Upper lobe of left lung (tissue), 5 donors: ENCODE measurements around a stretch of chr6.

DNA sequence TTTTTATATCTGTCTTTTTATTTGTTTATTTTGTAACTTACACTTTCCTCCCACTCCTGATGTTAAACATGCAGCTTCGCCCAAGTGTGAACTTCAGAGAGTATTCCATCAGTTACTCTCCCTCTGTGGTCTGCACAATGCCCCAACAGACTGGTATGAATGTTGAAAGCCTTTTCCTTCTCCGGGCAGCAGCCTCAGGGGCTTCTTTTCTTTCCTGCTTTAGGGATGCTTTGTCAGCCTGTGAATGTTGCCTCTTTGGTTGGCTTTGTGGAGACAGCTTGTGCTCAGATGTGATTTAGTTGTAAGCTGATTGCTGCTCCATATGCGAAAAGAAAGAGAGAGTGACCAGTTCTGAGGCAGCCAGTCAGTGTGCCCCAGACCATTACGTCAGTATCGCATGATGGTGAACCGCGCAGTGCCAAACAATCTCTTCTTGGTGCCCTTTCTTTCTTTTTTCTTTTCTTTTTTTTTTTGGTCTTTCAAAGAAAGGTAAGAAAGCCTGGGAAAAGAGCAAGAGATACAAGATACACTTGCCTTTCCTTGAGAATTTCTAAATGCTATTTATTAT, 44.1 kb downstream of the SMPDL3A start:
- PRO-cap, 2 experiments = no peak in any of the 2 experiments
- RAMPAGE, long total RNA, 4 experiments = no peak in any of the 4 experiments

DNA sequence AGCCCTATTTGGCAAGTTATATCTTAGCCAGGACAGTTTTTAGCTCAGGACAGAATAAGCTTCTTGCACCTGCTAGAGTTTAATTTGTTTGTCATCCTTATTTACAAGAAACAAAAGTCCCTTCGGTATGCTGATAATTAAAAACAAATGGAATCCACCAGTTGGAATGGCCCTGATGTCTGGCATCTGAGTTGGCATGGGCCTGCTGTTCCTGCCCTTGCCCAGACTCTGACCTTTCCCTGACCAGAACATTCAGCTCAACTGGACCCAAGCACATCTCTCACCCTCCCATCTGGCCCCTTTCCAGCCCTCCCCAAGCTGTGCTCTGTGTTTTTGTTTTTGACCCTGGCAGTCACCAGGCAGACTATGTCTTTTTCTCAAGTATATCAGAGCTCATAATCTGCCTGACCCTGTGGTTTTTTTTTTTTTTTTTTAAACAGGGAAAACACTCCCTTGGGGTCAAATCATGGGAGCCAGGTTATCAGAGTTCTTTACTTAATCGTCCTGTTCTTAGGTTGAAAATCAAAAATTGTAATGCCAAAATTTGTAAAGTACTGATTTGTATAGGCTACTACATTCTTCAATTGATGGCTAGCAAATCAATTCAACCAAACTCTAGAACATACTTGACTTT, 117.6 kb downstream of the TRDN start:
- PRO-cap, 2 experiments = peak in 1 of 2 experiments; most common minus-strand start position 230 of the sequence (in 1)
- RAMPAGE, long total RNA, 4 experiments = no peak in any of the 4 experiments

- PRO-cap, 2 experiments = no peak in any of the 2 experiments
- RAMPAGE, long total RNA, 4 experiments = no peak in any of the 4 experiments
Measured at GRCh38 chr6:123634907-123635651, 1.7 kb downstream of the TRDN start.

- PRO-cap, 2 experiments = no peak in any of the 2 experiments
- RAMPAGE, long total RNA, 4 experiments = no peak in any of the 4 experiments
Measured at GRCh38 chr6:123684931-123685514, 48.3 kb upstream of the TRDN start.

- PRO-cap, 2 experiments = no peak in any of the 2 experiments
- RAMPAGE, long total RNA, 4 experiments = no peak in any of the 4 experiments
Measured at GRCh38 chr6:124924139-124924742, 38.0 kb upstream of the RNF217 start.

DNA sequence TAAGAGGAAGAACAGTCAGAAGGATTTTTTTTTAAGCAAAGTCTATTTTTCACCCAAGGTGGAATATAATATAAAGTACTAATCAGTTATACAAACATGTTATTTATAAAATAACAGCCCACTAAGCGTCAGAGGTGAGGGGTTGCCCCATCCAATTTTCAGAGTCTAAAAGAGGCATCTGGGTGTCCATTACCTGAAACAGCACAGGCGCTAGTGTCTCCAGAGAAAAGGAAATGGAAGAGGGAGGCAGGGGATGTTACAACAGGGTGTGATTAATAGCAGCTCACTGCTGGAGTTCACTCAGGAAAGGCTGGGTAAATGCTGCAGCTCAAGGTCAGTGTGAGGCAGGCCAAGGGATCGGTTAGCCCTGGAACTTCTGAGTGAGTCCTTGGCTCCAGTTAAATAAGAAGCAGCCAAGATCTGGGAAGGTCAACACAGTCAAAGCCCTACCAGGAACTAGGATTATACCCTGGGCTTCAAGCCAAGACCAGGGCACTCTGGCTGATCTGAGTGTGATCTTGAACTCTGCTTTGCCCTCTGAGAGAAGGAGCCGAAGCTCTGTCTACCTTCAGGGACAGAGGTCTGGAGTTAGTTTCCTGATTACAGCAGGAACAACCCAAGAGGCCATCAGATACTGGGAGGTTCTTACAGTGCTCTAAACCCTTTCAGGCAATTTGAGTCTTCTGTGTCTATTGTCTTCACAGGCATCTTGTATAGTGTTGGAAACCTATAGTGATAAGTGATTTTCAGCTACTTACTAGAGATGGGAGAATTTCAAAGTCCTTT, 44.2 kb downstream of the TPD52L1 start:
- PRO-cap, 2 experiments = peak in 1 of 2 experiments; most common plus-strand start position 303 of the sequence (in 1); most common minus-strand start position 205 of the sequence (in 1)
- RAMPAGE, long total RNA, 4 experiments = no peak in any of the 4 experiments

- PRO-cap, 2 experiments = no peak in any of the 2 experiments
- RAMPAGE, long total RNA, 4 experiments = no peak in any of the 4 experiments
Measured at GRCh38 chr6:125214057-125214371, 60.4 kb downstream of the TPD52L1 start.

- PRO-cap, 2 experiments = no peak in any of the 2 experiments
- RAMPAGE, long total RNA, 4 experiments = no peak in any of the 4 experiments
Measured at GRCh38 chr6:125812385-125813036, 21.8 kb downstream of the NCOA7 start.

- PRO-cap, 2 experiments = no peak in any of the 2 experiments
- RAMPAGE, long total RNA, 4 experiments = no peak in any of the 4 experiments
Measured at GRCh38 chr6:126063260-126064083, 77.1 kb downstream of the TRMT11 start.

GRCh38 chr6:127120205-127121119, 2.0 kb downstream of the RSPO3 start:
- PRO-cap, 2 experiments = peak in 1 of 2 experiments; most common plus-strand start chr6:127120918 (in 1); most common minus-strand start chr6:127120784 (in 1)
- RAMPAGE, long total RNA, 4 experiments = no peak in any of the 4 experiments

GRCh38 chr6:127155087-127155458, 36.6 kb downstream of the RSPO3 start:
- PRO-cap, 2 experiments = no peak in any of the 2 experiments
- RAMPAGE, long total RNA, 4 experiments = no peak in any of the 4 experiments

DNA sequence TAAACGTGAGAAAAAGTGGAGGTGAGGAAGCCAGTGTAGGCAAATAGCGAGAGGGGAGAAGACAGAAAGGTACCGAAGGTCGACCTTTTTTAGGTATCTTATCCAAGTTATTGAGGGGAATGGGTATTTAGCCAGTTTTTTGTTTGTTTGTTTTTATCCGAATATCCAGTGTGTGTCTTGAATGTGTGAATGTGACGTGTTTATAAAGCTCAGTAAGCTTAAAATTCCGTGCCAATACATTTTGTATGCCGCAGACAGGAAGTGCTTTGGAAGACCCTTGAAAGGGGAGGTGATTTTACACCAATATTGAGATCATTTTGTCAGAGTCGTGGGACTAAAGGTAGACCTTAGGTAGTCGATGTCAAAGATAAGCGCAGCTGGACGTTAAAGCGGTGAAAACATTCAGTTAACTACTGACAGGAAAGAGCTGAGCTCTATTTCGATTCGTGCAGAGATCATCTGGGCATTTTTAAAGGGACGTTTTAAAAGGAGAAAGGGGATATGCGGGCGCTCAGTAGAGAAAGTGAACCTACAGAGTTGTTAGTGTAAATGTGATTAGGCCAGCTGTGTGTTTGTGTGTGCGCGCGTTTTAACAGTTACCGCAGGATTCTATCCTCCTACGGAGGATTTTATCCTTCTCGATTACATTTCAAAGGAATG, 446 bp upstream of the ECHDC1 start:
- PRO-cap, 2 experiments = no peak in any of the 2 experiments
- RAMPAGE, long total RNA, 4 experiments = no peak in any of the 4 experiments

GRCh38 chr6:128259761-128260175, 260.6 kb downstream of the PTPRK start:
- PRO-cap, 2 experiments = no peak in any of the 2 experiments
- RAMPAGE, long total RNA, 4 experiments = no peak in any of the 4 experiments

DNA sequence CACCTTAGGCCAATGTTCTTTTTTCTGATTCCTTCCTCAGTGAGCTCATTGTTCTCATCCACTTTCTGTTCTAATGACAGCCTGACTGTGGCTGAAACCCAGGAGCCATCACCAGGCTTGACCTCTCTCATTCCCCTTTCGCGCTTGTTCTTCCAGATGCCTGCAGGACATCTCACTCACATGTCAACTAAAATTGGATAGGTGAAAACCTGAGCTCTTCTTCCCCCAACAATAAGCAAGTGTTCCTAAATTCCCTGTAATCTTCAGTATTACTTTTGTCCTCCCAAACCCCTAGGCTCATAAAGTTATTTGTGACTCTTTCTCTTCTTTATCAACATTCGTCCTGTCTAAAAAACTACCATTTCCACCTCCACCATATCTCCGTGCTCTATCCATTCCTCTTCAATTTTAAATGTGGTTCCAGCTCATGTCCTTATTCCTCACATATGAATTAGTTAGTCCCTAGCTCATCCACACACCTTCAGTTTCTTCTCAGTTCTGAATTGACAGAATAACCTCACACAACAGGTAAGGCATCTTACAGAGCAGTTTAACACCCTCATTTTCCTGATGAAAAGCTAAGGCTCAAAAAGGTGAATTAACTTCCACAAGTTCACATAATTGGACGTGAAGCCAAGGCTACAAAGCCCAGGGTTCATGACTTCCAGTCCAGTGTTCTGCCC, 40.2 kb downstream of the PTPRK start:
- PRO-cap, 2 experiments = no peak in any of the 2 experiments
- RAMPAGE, long total RNA, 4 experiments = start-site peak on the minus strand in 1 of 4 experiments, centred at position 120 of the sequence, 12 reads per replicate

DNA sequence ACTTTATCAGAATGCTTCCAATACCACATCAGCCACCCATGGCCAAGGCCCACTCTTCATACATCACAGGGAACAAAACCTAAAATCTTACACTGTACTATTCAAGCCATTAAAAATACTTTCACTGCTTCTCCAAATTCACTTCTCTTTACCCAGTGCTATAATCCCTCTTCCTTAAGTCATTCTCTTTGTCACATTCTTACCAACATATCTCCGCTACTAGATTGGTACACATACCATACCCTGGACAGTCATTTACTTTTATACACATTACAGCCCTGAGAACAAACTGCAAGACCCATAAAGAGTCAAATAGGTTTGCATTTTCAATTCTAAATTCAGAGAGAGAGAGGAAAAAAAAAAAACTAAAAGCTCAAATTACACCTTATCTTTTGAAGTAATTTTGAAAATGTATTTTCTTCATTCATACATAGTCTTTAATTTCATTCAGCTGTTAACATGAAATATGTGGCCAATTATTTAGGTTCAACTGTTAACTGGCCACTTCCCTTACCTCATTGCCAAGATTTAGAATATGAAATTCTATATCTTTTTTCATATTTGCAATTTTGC, 39.5 kb downstream of the PTPRK start:
- PRO-cap, 2 experiments = no peak in any of the 2 experiments
- RAMPAGE, long total RNA, 4 experiments = no peak in any of the 4 experiments

GRCh38 chr6:128491170-128491671, 29.2 kb downstream of the PTPRK start:
- PRO-cap, 2 experiments = no peak in any of the 2 experiments
- RAMPAGE, long total RNA, 4 experiments = no peak in any of the 4 experiments

GRCh38 chr6:128975759-128976634, 93.1 kb downstream of the LAMA2 start:
- PRO-cap, 2 experiments = no peak in any of the 2 experiments
- RAMPAGE, long total RNA, 4 experiments = start-site peak on the plus strand in 1 of 4 experiments, at chr6:128976222-128976346 at its widest, 8 reads per replicate

DNA sequence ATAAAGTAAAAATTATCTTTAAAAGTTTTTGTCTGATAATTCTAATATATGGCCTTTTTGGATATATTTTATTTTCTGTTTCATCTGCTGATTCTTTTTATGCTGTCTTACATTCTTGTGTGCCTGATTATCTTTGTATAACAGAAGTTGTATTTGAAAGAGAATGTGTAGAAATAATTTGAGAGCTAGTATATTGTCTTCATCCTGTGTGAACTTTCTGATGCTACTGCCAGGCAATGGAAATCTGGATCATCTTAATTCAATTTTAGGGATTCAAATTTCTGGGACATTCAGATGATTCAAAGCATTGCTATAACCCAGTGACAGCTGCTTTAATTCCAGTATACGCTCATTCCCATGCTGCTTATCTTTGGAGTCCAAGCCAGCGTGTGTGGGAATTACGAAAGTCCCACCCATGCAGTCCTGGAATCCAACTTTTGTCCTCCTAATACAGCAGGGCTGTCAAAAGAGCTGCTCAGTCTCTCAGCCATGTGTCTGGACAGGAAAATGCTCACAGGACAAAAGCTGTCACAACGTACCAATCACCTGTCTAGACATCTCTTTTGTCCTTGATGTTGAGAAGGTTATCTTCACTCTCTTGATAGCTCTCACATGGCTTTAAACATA, 219.7 kb downstream of the LAMA2 start:
- PRO-cap, 2 experiments = no peak in any of the 2 experiments
- RAMPAGE, long total RNA, 4 experiments = no peak in any of the 4 experiments

GRCh38 chr6:129489254-129489858, 220.6 kb downstream of the ARHGAP18 start:
- PRO-cap, 2 experiments = no peak in any of the 2 experiments
- RAMPAGE, long total RNA, 4 experiments = no peak in any of the 4 experiments

- PRO-cap, 2 experiments = no peak in any of the 2 experiments
- RAMPAGE, long total RNA, 4 experiments = no peak in any of the 4 experiments
Measured at GRCh38 chr6:129501307-129501843, 208.6 kb downstream of the ARHGAP18 start.